Esophagus squamous epithelium (tissue), 4 donors: ENCODE measurements around the genes SRSF7 and KCNG3.

- PRO-cap = bidirectional peak, plus-strand start at chr2:38750541, minus-strand start at chr2:38750440
- RAMPAGE, long total RNA, 4 experiments = no peak in any of the 4 experiments
Measured at GRCh38 chr2:38750263-38750796, 831 bp downstream of the SRSF7 start.

DNA sequence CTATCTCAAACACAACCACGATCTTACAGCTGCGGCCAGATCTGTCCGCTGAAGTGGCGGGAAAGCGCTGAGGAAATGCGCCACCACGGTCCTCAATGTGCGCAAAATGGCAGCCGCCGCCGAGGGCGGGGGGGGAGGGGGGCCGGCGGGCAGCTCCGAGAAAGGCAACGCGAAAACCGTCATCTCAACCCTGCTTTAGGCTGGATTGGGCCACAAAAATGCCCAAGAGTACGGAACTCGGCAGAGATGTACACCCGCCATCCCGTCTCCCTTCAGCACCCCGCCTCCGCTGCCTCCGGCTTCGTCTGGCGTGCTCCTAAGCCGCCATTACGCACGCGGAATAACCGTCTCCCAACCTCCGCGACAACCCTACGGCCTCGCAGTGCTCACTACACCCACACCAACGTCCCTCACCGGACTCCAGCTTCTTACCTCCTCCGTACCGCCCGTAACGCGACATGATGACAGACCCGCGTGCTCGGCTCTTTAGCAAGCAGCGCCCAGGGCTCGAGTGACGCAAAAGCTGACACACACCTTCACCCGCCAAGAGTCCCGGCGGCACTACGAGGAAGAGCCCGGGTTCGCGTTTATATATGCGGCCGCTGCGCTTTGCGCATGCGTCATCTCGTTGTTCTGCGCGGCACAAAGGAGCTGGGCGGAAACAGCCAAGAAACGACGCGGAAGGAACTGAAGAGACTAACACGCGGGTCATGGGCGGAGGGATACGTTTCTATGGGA lies at the start of gene SRSF7:
SRSF7 (minus strand) TSS at position 565 of the 738 bp plus-strand sequence.
- PRO-cap = bidirectional peak, plus-strand start at position 95 of the sequence, minus-strand start at position 55 of the sequence; bidirectional peak, plus-strand start at position 671 of the sequence, minus-strand start at position 563 of the sequence
- RAMPAGE, long total RNA, 4 experiments = start-site peak on the minus strand in 3 of 4 experiments, centred at positions 507 to 565 of the sequence, 830 to 1,890 reads per replicate

DNA sequence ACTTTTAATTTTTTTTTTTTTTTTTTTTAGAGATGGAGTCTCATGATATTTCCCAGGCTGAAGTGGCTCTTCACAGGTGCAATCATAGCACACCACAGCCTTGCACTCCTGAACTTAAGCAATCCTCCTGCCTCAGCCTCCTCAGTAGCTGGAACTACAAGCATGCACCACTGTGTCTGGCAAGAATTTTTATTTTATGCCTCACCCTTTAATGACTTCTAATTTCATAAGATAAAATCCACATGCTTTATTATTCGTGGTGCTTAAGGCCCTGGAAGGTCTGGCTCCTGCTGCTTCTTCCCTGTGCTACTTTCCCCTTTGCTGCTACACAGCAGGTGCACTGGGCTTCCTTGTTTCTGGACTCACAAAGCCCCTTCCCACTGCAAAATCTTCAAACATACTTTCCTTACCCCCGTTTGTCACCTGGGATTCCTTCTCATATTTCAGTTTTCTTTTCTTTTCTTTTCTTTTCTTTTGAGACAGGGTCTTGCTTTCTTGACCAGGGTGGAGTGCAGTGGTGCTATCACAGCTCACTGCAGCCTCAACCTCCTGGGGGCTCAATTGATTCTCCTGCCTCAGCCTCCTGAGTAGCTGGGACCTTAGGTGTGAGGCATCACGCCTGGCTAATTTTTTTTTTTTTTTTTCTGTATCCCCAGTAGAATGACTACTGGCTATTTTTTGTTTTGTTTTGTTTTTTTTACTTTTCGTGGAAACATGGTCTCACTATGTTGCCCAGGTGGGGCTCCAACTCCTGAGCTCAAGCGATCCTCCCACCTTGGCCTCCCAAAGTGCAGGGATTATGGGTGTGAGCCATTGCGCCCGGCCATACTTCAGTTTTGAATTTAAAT lies 22.9 kb downstream of the DHX57 start:
- PRO-cap = no peak
- RAMPAGE, long total RNA, 4 experiments = no peak in any of the 4 experiments

DNA sequence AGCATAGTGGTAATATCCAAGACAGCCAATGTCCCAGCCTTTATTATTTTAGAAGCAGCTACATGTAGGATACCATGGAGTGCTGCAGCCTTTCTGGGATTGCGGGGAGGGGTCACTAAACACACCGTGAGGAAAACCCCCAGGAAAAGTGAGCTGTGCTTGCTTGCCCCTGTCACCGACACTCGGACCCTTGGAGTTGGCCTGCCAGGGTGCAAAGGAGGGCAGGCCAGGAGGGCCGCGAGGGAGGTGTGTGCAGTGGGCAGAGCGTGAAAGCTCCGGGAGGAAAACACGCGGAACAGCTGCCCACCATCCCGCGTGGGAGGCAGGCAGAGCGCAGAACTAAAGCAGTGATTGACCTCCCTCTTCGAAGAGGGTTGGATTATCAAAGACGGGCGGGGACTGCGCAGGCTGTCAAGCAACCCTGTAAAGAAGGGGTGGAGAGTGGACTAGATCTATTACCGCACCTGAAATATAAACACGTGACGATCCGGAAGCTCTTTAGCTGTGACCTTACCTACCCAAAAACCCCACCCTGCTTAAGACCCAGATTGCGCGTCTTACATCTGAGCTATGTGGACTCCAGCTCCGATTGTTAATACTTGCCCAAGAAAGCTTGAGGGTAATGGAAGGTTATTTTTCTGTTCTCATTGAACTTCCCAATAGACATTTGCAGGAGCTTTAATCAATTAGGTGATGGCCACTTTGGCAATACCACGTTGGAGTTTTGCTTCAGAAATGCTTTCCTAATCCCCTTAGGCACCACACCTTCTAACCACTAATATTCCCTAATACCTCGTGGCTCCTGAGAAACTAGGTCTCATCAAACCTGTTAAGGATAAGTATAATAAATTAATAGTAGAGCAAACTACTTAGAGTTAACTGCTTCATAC lies 812 bp upstream of the MAP4K3 start:
- PRO-cap = bidirectional peak, plus-strand start at position 382 of the sequence, minus-strand start at position 353 of the sequence; unidirectional peak, minus-strand start at position 594 of the sequence
- RAMPAGE, long total RNA, 4 experiments = no peak in any of the 4 experiments

DNA sequence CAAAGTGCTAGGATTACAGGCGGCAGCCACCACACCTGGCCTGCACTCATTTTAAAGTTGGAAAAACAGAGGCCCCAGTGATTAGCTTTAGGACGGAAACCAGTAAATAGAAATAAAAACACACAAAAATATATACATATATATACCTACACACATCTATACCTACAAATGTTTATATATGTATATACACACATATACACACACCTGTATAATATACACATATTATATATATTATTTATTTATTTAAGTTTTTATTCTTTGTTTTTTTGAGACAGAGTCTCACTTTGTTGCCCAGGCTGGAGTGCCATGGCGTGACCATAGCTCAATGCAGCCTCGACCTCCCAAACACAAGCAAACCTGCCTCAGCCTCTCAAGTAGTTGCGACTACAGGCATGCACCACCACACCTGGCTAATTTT lies 45.4 kb upstream of the MAP4K3 start:
- PRO-cap = no peak
- RAMPAGE, long total RNA, 4 experiments = no peak in any of the 4 experiments

DNA sequence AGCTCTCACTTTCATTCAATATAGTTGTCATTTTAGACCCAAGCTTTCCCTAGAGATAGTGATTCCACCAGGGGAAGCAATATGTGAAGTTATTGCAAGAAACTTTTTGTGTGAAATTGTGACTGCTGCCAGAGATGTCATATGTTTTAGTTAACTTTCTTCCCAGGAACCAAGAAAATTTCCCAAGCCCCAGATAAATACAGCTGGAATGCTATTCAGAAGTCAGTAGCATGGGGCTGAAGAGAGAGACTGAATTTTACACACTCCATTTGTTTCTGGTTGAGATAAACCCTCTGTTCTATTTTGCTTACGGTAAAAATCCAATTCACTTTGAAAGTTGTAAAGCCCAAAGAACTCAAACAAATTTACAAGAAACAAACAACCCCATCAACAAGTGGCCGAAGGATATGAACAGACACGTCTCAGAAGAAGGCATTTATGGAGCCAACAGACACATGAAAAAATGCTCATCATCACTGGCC lies 60.4 kb upstream of the MAP4K3 start:
- PRO-cap = no peak
- RAMPAGE, long total RNA, 4 experiments = no peak in any of the 4 experiments

GRCh38 chr2:39513414-39513960 lies 76.4 kb upstream of the MAP4K3 start:
- PRO-cap = no peak
- RAMPAGE, long total RNA, 4 experiments = no peak in any of the 4 experiments

- PRO-cap = no peak
- RAMPAGE, long total RNA, 4 experiments = no peak in any of the 4 experiments
Measured at GRCh38 chr2:40434747-40435076, 17.2 kb downstream of the SLC8A1 start.

DNA sequence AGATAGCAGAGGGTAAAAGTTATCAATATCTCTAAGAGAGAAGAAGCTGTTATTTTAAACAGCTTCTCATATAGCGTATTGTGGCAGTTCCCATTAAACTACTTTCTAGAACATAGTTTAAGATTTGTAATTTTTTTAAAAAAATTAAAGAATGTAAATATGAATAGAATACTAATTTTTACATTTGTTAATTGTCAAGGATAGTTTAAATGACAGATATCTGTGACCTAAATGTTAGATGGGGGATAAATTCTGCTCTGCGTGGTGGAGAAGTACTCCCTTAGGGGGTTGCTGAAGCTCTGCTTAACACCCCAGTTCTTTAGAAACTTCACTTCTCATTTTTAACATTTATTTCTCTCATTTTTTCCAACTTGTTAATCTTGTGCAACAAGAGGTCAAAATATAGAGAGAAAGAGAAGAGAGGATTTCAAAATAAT lies 61.2 kb upstream of the SLC8A1 start:
- PRO-cap = unidirectional peak, minus-strand start at position 321 of the sequence
- RAMPAGE, long total RNA, 4 experiments = no peak in any of the 4 experiments

GRCh38 chr2:41847727-41848622 lies 199.8 kb upstream of the PKDCC start:
- PRO-cap = no peak
- RAMPAGE, long total RNA, 4 experiments = no peak in any of the 4 experiments

DNA sequence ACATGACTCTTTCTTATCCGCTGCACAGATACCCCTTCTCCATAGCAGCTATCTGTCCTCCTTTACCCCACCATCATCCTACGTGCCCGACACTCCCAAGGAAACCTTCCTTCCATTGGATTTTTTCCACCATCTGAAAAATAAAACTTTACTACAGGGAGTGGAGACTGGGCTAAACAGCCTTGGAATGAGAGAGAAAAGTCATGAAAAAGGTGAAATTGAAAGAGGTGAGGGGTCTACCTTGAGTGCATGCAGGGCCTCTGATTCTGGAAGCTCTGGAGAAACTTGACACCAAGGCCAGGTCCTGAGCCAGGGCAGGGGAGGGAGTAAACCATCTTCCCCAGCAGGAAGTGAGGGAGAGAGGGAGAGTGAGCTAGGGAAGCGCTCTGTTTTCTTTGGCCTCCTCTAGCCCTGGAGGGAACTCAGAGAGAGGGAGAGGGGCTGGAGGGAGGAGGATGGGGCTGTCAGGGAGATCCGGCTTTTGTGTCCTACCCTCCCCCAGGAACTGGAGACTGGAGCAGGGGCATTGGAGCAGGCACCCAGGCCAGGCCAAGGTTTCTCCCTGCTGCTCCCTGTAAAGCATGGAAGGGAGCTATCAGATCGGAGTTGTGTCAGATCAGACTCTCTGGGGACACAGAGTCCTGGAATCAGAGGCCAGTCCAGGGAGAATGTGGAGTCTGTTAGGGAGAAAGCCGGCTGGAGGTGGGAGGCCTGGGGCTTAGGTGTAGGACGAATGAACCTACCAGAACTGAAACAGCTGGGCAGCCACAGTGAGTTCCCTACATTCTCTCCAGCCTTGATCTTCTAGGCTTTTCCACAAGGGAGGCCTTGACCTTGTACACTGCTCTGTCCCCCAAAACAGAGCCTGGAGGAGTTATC lies 22.7 kb upstream of the PKDCC start:
- PRO-cap = unidirectional peak, plus-strand start at position 357 of the sequence
- RAMPAGE, long total RNA, 4 experiments = no peak in any of the 4 experiments

DNA sequence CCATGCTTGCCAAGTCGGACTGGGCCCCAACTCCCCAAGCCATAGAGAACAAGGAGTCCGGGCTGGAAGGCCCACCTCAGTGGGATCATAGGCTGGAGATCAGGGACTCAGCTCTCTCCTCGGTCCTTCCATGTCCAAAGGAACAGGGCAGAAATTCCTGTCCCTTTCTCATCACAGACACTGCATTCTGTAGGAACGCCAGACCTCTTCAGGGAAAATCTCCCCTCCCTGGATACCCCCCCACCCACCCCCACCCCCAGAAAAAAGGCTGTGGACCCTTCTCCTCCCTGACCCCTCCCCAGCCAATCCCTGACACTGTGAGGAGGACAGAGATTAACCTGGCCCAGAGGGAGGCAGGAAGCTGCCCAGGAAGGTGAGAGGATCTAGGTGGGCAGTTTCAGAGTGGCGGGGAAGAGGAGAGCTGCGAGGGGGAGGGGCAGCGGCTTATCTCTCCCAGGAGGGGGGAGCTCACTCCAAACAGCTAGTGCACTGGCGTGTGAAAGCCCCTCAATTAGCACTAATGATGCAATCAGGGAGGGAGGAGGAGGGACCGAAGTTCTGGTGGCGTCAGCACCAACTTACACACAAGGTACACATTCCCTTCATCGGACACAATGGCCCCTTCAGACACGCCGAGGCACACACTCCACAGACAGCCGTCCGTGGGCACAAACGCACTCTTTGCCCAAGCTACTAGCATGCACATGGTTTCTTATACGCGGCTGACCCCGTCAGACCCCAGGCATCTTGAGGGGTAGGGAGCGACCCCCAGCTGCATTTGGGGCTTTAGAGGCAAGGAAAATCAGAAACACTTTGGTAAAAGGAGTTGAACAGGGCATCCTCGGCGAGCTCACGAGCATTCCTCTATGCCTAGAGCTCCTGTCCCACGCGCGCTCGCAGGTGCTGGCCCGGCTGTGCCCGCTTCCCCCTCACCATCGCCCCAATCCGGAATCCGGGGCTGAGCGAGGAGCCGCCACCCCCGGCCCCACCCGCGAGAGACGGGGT lies 1.1 kb upstream of the PKDCC start:
- PRO-cap = unidirectional peak, plus-strand start at position 614 of the sequence
- RAMPAGE, long total RNA, 4 experiments = no peak in any of the 4 experiments

GRCh38 chr2:42050093-42050588 lies 2.3 kb downstream of the PKDCC start:
- PRO-cap = unidirectional peak, minus-strand start at chr2:42050249
- RAMPAGE, long total RNA, 4 experiments = no peak in any of the 4 experiments

DNA sequence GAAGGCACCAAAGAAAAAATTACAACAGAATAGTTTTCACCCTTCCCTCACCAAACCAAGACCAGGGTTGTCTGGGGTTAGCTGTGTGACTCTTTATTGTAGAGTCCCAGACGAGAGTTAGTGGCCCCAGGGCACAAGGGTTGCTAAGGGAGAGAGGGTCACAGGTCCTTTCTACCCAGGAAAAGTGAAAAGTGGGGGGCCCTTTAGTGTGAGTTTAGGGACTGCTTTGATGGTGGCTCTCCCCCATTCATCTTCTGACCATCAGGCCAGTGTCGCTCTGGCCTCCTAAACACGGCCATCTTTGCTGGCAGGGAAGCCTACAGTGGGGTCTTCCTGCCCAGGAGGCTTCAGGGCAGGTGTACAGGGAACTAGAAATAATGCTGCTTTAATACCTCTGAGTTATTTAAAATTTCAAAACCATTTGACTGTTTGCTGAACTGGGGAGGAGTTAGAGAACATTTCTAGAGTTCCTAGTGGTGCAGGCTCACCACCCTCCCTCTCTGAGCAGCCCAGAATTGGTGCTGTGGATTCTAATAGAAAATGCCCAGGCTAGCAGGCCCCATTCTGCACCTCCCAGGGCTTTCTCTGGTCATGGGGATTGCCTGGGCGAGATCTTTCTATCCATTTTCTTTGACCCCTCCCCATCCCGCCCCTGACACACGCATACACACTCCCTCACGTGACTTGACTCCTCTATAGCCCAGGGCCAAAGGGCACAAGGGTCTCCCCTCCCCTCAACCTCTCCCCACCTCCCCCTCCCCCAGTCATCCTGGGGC lies 3.0 kb downstream of the PKDCC start:
- PRO-cap = bidirectional peak, plus-strand start at position 562 of the sequence, minus-strand start at position 405 of the sequence
- RAMPAGE, long total RNA, 4 experiments = no peak in any of the 4 experiments

DNA sequence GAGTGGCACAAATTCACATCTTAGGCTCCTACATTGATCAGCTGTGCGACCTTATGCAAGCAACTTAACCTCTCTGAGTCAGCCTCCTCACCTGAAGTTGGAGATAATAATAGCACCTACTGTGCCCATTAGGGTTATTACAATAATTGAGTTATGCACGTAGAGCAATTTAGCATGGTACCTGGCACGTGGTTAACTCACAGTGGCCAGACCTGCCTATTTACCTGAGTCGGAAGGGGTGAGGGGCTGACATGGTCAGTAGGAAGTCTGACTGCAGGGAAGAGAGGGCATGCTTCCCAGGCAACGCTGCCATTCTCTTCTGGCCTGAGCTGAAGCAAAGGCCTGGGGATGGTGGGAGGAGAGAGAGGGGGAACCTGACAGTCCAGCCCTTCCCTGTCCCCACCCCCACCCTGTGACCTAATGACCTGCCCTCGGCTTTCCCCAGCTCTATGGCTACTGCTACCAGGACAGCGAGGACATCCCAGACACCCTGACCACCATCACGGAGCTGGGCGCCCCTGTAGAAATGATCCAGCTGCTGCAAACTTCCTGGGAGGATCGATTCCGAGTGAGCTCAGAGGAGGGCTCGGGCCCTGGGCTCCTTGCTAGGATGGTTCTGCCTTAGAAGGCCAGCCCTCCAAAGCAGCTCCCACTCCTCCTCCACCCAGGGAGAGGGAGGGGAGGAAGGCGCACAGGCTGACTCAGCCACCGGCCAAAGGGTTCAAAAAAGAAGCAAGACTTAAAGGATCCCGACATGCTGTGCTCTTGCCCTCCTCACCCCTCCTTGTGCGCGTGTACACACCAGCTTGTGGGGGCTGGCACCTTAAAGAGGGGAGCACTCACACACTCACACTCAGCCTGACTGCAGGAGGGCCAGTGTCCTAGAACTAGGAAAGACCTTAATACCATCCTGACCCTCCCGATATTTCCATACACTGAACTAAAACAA lies 5.2 kb downstream of the PKDCC start:
- PRO-cap = bidirectional peak, plus-strand start at position 724 of the sequence, minus-strand start at position 566 of the sequence
- RAMPAGE, long total RNA, 4 experiments = no peak in any of the 4 experiments

DNA sequence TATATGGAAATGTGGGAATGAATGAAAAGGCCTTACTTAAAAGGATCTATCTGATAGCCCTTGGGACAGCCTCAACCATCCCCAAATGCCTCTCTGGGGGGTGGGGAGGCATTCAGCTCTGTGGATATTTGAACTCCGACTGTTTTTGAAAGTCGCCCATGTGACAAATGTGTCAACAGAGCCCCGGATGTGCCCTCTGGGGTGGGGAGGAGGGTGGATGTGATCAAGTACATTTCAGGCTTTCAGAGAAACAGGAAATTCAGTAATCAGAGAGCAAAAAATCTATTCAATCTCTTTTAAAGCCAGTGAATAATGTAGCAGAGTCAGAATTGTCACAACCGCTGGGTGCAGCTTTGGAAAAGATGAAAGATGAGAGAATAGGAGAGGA lies 58.2 kb downstream of the PKDCC start:
- PRO-cap = bidirectional peak, plus-strand start at position 262 of the sequence, minus-strand start at position 141 of the sequence
- RAMPAGE, long total RNA, 4 experiments = no peak in any of the 4 experiments

GRCh38 chr2:42132346-42133757 lies 36.3 kb upstream of the EML4 start:
- PRO-cap = bidirectional peak, plus-strand start at chr2:42133281, minus-strand start at chr2:42133078
- RAMPAGE, long total RNA, 4 experiments = no peak in any of the 4 experiments

DNA sequence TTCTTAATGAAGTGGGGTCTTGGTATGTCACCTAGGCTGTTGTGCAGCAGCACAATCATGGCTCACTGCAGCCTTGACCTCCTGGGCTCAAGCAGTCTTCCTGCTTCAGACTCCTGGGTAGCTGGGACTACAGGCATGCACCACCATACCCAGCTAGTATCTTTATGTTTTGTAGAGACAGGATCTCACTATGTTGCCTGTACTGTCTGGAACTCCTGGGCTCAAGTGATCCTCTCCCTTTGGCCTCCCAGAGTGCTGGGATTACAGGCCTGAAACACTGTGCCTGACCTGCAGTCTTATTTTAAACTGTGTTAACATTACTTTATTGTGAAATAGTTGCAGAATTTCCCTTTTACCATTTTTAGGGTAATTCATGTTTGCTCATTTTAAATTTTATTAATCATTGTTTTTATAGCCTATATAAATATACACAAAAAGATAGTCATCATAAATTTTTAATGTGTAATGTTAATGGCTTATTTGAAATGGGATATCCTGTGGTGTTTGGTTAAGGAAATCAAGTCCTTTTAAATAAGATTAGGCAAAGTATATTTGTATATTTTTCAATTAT lies 24.6 kb downstream of the EML4 start:
- PRO-cap = no peak
- RAMPAGE, long total RNA, 4 experiments = no peak in any of the 4 experiments

DNA sequence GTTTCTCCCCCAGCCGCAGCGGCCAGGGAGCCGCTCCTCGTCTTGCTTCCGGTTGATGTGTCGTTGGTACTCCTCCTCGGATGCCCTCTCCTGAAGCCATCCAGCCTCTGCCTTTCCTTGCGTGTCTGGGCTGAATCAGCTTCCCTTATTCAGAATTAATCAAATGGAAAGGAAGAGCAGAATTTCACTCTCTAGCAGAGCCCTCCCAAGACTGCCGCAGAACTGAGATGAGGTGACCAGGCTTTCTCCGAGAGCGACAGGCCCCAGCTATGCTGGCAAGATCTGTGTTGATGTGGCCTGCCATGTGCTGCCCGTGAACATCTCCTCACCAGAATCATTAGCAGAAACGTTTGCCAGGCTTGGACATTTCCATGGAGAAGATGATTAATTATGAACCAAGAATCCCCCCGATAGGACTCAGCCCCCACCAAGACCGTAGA lies 22.8 kb downstream of the COX7A2L start:
- PRO-cap = no peak
- RAMPAGE, long total RNA, 4 experiments = no peak in any of the 4 experiments

GRCh38 chr2:42493895-42494401 lies at the start of gene KCNG3:
TSS of gene KCNG3 (minus strand) at chr2:42493982.
- PRO-cap = bidirectional peak, plus-strand start at chr2:42494133, minus-strand start at chr2:42493977
- RAMPAGE, long total RNA, 4 experiments = no peak in any of the 4 experiments